CD14-positive monocyte (primary cell): ENCODE measurements around the gene XRN2.

GRCh38 chr20:21100625-21101294 lies 25.1 kb upstream of the KIZ start:
- CAGE, long polyA plus RNA = no peak

GRCh38 chr20:21101857-21102669 lies 23.8 kb upstream of the KIZ start:
- CAGE, long polyA plus RNA = no peak

GRCh38 chr20:21191704-21192246 lies 65.9 kb downstream of the KIZ start:
- CAGE, long polyA plus RNA = no peak

- CAGE, long polyA plus RNA = start-site peak on the plus strand at chr20:21303304-21303372, 947 and 926 reads in 2 replicates; start-site peak on the plus strand at chr20:21303717-21303860, 77 and 78 reads in 2 replicates
These were observed at the start of gene XRN2 for GRCh38 chr20:21303089-21303924. TSS of gene XRN2 (plus strand) at chr20:21303331.

DNA sequence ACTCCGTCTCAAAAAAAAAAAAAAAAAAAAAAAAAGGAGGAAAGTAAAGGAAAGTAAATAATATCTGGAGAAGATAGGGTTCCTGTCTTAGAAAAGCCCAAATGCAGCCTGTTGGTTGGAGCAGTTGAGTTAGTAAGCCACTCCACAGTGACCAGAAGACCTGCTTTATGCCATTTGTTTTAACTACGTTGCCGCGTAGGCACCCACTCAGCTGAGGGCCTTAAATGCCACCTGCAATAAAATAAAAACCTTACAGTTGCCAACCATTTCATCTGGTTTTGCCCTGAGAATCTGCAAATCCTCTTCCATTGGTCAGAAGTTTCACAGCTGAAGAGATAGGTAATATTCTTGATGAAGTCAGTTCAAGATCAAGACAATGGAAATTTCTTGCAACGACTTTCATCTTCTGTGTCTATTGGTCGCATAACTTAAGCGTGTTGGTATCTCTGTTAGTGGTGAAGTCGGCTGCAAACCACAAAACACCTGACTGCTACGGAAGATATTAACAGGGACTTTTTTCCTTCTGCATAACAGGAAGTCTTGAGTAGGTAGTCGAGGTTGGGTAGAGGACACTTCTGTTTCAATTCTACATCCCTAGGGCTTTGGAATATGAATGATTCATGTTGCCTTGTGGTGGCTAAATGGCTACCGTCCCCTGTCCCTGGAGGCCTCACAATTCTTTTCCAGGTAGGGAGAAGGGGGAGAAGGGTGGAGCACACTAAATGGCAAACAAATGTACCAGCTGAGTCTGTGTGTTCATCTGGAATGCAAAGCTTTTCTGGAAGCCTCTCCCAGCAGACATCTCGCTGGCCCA lies 34.4 kb upstream of the NKX2-2 start:
- CAGE, long polyA plus RNA = no peak

- CAGE, long polyA plus RNA = no peak
These were observed 180.4 kb downstream of the FOXA2 start for GRCh38 chr20:22403754-22404639.

GRCh38 chr20:22523590-22524559 lies 60.5 kb downstream of the FOXA2 start:
- CAGE, long polyA plus RNA = no peak

DNA sequence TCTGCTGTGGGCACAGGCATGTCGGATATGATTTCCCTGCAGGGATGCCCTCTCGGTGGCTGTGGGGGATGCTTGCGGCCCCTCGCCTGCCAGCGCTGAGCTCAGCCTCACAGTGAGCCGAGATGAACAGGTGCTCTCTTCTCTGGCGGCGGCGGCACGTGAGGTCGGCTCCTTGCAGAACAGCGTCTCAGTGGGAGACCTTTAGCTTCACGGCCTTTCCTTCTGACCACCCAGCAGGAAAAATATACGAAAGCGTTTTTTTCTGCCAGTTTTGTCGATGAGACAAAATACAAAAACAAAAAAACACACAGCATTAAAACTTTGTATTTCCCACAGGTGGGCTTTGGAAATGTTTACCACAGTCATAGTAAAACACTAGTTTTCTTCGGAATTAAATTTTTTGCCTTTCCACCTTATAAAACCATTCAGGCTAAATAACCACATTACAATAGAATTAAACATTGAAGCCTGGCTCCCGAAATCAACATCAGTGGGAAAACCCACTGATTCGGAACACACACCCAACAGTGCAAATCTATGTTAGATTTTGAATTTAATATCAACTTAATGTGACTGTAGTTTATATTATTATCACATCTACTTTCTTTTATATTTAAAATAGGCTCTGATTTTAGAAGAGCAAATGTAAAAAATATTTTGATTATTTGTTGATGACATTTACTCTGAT lies 23.4 kb downstream of the FOXA2 start:
- CAGE, long polyA plus RNA = no peak

- CAGE, long polyA plus RNA = no peak
These were observed 2.0 kb downstream of the FOXA2 start for GRCh38 chr20:22582467-22582755.

DNA sequence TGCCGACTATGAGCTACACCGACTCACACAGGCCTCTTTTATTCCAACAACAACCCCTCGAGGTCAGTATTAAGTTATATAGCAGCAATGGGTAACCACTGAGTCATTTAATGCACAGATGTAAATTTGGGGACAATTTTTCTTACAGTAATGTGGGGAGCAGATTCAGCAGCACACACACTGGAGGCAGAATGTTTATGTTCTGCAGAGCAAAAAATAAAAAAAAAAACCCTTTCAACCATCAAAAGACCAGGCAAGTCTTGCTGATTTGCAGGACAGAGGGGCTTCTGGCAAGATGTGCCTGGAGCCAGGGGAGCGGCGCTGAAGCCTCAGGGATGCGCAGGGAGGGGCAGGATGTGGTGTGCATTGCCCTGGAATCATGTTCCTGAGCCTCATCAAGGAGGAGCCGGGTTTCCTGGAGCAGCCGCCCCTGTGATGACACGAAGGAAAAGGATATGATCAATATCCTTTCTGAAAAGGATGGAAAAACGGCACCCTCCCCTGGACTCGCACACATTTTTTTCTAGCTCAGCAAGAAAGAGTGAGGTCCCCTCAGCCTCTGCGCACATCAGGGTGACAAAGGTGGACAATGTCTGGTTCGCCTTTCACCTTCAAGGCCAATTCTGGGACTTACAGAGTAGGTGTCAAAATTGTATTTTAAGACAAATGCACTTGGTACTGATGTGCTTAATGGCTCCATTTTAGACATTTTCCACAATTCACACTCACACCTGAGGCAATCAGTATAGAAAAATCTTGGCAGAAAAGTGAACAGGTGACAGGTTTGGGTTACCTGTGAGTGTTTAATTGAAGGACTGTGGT lies 173.1 kb upstream of the SSTR4 start:
- CAGE, long polyA plus RNA = no peak

DNA sequence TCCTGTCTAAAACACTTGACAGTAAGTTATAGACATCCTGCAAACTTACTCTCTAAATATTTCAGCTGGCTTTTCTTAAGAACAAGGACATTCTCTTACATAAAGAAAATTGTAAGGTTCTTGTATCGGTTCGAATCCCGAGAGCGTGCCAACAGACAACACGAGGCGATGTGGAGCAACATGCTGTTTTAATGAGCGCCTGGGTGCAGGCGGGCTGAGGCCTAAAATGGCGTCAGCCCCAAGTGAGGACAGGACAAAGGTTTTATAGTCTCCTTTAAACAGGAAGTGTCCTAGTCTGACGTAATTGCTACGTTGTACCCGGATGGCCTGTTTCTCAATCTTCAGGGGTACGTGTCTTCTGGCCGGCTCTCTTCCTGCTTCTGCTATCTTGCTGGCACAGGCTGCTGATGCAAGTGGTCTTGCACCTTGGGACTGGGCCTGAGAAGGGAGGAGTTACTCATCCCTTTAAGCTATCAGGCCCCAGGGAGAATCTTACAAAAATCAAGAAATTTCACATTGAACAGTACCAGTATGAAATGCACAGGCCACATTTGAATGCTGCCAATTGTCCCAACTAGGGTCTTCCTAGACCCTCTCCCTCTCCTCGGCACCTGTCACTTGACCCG lies 9.6 kb upstream of the SSTR4 start:
- CAGE, long polyA plus RNA = no peak

DNA sequence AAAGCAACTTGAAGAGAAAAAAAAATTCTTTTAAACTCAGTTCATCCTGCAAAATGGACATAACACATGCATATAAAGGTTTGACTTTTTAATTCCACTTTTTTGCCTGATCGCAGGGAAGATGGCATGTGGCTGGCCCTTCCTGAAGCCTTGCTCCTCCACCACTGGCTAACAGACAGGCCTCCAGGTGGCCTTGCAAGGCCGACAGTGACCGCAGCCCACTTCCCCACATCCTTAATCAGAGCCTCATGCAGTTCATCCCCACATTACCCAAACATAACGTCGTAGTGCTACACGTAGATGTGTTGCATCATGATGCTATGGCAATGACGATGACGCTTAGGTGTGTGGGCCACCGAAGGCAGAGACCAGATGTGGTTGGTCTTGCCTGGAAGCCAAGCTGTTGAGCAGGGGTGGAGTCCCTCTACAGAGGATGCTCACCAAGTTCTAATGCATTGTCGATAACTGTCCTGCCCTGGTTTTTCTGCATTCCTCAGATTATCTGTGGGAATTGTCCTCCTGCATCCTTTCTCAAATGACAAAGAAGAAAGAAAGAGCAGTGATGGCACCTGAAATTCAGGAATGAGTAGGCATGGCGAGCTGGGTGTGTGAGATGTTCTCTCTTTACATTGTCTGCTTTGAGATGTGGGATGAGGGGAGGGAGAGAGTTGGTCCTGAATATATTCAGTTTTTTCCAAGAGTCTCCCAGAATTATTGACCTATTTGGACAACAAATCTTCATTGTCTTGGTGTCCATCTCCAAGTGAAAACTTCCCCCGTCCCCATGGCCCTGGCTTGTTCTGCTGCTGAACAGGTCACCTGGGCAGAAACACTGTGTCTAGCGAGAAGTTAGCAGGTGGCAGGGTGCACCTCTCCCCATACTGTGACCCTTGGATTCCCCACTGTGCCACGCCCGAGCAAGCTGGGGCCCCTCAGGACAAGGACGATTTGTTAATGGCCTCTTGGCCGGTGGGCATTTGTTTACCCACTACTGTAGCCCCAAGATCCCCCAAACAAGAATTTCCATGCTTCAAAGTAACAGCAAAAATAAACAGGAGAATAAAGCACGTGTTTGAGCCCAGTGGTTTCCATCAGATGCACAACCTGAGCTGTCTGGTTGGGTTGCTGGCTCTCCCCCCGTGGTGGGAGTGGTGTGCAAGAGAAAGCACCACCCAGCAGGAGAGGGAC lies 5.3 kb downstream of the CD93 start:
- CAGE, long polyA plus RNA = no peak

GRCh38 chr20:23087813-23088300 lies 1.7 kb upstream of the CD93 start:
- CAGE, long polyA plus RNA = no peak

- CAGE, long polyA plus RNA = no peak
These were observed 54.8 kb upstream of the CD93 start for GRCh38 chr20:23140866-23141459.

GRCh38 chr20:23148729-23149996 lies 63.0 kb upstream of the CD93 start:
- CAGE, long polyA plus RNA = no peak

- CAGE, long polyA plus RNA = no peak
These were observed 56.9 kb upstream of the NXT1 start for GRCh38 chr20:23293639-23294201.

DNA sequence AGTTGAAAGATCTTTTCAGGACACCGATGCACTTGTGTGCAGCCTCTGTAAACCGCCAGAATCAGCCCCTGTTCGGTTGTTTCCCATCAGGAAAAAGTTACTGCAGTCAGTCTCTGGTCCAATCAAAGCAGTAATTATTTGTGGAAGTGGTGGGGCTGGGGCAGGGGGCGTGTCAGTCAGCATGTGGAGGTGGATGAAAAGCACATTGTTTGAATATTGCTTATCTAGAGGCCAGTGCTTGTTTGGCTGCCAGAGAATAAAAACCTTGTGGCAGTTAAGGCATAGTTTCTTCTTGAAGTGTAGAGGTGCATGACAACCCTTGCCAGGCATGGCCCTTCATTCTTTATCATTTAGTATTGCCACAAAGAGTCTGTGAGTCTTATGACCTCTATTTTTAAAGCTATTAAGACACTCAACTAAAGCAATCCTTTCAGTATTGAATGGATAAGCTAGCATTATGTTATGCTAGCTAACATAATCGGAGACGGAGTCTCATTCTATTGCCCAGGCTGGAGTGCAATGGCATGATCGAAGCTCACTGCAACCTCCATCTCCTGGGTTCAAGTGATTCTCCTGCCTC lies 2.7 kb upstream of the GZF1 start:
- CAGE, long polyA plus RNA = no peak

- CAGE, long polyA plus RNA = no peak
These were observed 9.3 kb downstream of the NAPB start for GRCh38 chr20:23411949-23412524.

GRCh38 chr20:23689180-23689487 lies 296 bp upstream of the CST4 start:
- CAGE, long polyA plus RNA = no peak

- CAGE, long polyA plus RNA = no peak
These were observed 6.0 kb downstream of the CST5 start for GRCh38 chr20:23873322-23874073.